K562 (cell line): ENCODE measurements around a stretch of chr11.

- RAMPAGE, long total RNA = no peak
- RRBS = no CpG with 5 or more reads among the region's 3 CpGs
PRO-cap:
- standard = no peak
- CoPRO, capped RNA only, 2 experiments = no peak in any of the 2 experiments
- CoPRO, capped and uncapped RNA, 2 experiments = no peak in any of the 2 experiments
- CoPRO, uncapped RNA only, 2 experiments = peak in 1 of 2 experiments; most common plus-strand start chr11:34068601 (in 1)
CAGE:
- cytosol, long polyA plus RNA = no peak
- long polyA plus RNA = no peak
- nucleolus, long total RNA = no peak
- nucleus, long polyA plus RNA = no peak
These were observed 16.9 kb downstream of the CAPRIN1 start for GRCh38 chr11:34068472-34068764.

DNA sequence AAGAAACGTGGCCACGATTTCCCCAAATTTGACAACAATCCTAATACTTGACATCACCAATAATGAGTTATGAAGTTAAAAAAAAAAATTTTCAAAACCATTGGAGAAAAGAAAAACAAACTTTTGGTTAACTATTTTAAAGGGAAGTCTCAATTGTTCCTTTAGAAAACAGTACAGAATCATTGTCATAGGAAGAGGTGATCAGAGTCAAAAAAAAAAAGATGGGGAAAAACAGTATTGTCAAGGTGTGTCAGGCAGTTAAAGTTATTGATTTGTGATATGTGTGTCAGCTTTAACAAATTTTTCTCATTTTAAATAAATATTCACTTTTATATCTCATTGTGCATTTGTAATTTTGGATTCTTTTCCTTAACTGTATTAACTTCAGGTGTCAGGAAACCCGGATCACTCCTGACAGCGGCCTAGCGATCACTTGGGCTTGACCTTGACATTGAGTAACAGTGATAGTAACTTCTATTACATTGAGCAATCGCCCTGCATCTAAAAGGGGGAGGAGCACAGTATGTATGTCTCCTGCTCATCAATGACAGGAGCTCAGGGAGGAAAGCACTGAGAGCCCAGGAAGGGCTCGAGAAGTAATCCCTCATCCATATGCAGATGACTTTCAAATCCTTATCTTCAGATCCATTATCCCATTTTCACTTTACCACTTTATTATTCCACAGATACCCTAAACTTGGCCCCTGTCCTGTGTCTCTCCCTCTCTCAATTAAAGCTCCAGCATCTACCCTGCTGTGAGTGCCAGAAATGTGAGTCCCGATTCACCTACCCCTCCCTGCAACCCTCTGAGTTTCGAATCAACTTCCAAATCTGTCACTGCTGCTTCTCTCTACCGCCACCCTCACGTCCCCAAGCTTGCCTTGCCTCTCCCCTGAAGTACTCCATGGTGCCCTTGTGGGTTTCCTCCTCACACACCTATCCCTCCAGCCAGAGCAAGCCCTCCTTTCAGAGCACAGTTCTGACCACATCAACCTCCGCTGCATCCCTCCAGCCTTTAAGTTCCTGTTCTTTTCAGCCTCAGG is 47.9 kb downstream of the ABTB2 start:
- RAMPAGE, long total RNA = no peak
- RRBS = no CpG with 5 or more reads among the region's 12 CpGs
PRO-cap:
- standard = no peak
- CoPRO, capped RNA only, 2 experiments = no peak in any of the 2 experiments
- CoPRO, capped and uncapped RNA, 2 experiments = no peak in any of the 2 experiments
- CoPRO, uncapped RNA only, 2 experiments = no peak in any of the 2 experiments
CAGE:
- cytosol, long polyA plus RNA = no peak
- long polyA plus RNA = no peak
- nucleolus, long total RNA = no peak
- nucleus, long polyA plus RNA = no peak

DNA sequence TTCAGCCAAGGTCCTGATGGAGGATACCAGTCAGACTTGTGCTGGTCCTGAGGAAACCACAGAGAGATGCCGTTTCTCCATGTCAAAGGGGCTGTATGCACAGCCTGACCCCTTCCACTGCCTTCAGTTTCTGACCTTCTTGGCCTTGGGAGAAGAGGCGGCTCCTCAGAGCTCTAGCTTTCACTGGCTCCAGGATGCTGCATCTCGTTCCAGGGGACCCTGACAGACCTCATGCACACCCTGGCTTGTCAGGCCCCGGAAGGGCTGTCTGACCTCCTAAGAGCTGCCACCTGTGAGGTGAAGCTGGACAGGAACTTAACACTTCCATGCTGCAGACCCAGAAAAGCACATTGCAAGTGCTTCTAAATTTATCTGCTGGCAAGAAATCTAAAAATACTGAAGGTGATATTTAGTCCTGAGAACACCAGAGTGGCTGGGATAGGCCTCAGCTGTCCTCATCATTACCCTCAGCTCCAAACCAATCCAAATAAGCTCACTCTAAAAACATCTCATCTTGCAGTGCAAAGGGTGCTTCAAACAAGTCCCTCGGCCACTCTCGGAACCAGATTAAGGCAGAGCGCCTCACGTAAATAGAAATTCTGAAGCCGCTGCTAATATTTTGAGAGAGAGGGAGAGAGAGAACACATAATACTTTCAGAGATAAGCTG is 46.7 kb downstream of the ABTB2 start:
- RAMPAGE, long total RNA = no peak
- RRBS = no CpG with 5 or more reads among the region's 9 CpGs
PRO-cap:
- standard = no peak
- CoPRO, capped RNA only, 2 experiments = no peak in any of the 2 experiments
- CoPRO, capped and uncapped RNA, 2 experiments = no peak in any of the 2 experiments
- CoPRO, uncapped RNA only, 2 experiments = no peak in any of the 2 experiments
CAGE:
- cytosol, long polyA plus RNA = no peak
- long polyA plus RNA = no peak
- nucleolus, long total RNA = no peak
- nucleus, long polyA plus RNA = no peak

GRCh38 chr11:34345258-34345748 is 12.5 kb downstream of the ABTB2 start:
- RAMPAGE, long total RNA = no peak
- RRBS = no CpG with 5 or more reads among the region's 3 CpGs
PRO-cap:
- standard = no peak
- CoPRO, capped RNA only, 2 experiments = no peak in any of the 2 experiments
- CoPRO, capped and uncapped RNA, 2 experiments = no peak in any of the 2 experiments
- CoPRO, uncapped RNA only, 2 experiments = no peak in any of the 2 experiments
CAGE:
- cytosol, long polyA plus RNA = no peak
- long polyA plus RNA = no peak
- nucleolus, long total RNA = no peak
- nucleus, long polyA plus RNA = no peak

DNA sequence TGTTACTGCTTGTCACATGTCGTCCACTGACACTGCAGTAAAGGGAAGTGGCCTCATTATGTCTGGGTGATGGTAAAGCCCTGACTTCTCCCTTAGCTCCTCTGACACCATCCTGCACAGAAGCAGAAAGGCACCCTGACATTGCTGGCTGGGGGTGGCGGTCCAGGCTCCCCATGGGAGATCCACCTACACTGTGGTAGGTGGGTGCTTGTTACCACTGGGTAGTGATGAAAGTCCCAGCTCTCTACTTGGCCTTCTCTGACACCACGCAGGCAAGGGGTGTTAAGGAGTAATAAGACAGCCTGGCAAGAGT is 38.8 kb upstream of the ELF5 start:
- RAMPAGE, long total RNA = no peak
- RRBS = no CpG with 5 or more reads among the region's 3 CpGs
PRO-cap:
- standard = no peak
- CoPRO, capped RNA only, 2 experiments = no peak in any of the 2 experiments
- CoPRO, capped and uncapped RNA, 2 experiments = no peak in any of the 2 experiments
- CoPRO, uncapped RNA only, 2 experiments = no peak in any of the 2 experiments
CAGE:
- cytosol, long polyA plus RNA = no peak
- long polyA plus RNA = no peak
- nucleolus, long total RNA = no peak
- nucleus, long polyA plus RNA = no peak

DNA sequence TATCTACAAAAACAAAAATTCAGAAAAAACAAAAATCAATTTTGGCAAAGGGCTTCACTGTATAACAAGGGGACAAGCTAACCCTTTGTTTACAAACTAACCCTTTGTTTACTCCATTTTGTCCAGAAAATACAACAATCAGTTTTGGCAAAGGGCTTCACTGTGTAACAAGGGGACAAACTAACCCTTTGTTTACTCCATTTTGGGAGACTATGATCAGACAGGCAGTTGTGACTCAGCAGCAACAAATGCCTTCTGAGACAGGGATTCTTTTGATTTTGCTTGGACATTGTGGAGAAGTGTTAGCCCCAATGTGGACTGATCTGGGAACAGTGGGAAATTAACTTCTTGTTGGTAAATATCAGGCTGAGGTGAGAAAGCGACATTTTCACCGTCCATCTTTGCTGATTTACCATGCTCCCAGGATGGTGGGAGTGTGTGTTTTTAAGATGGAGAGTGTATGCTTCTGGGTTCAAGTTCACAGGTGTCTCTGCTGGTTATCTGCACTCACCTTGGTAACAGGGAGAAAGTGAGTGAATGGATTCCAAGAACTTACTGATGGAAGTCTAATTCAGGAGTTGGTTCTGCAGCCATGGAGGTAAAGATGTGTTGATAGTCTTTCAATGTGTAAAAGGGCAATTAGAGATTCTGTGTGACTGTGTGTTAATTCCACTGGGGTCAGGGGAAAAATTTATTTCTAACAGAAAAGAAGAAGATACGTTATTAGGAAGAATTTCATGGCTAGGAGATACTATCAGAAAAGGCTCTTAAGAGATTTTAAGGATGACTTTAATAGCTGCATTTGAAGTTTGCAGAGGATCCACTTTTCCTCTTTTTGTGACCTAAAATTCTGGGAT is 1.2 kb downstream of the EHF start:
- RAMPAGE, long total RNA = no peak
- RRBS = no CpG with 5 or more reads among the region's 3 CpGs
PRO-cap:
- standard = no peak
- CoPRO, capped RNA only, 2 experiments = no peak in any of the 2 experiments
- CoPRO, capped and uncapped RNA, 2 experiments = no peak in any of the 2 experiments
- CoPRO, uncapped RNA only, 2 experiments = no peak in any of the 2 experiments
CAGE:
- cytosol, long polyA plus RNA = no peak
- long polyA plus RNA = no peak
- nucleolus, long total RNA = no peak
- nucleus, long polyA plus RNA = no peak

- RAMPAGE, long total RNA = no peak
- RRBS = no CpG with 5 or more reads among the region's 1 CpG
PRO-cap:
- standard = no peak
- CoPRO, capped RNA only, 2 experiments = no peak in any of the 2 experiments
- CoPRO, capped and uncapped RNA, 2 experiments = no peak in any of the 2 experiments
- CoPRO, uncapped RNA only, 2 experiments = no peak in any of the 2 experiments
CAGE:
- cytosol, long polyA plus RNA = no peak
- long polyA plus RNA = no peak
- nucleolus, long total RNA = no peak
- nucleus, long polyA plus RNA = no peak
These were observed 16.6 kb downstream of the EHF start for GRCh38 chr11:34637549-34637847.

DNA sequence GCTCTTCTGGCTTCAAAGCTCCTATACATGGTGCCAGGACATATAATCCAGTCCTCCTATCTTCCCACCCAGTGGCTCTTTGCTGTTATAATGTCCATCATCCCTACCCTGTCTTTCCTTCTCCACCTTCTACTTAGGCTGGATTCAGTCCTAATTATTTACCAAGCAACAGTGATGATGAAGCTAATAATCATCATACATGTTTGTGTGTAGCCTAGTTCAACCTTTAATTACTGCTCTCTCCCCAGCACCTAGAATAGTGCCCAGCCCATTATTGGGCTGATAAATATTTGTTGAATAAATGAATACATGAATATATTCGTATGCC is 20.1 kb downstream of the EHF start:
- RAMPAGE, long total RNA = no peak
- RRBS = no CpG with 5 or more reads among the region's 1 CpG
PRO-cap:
- standard = no peak
- CoPRO, capped RNA only, 2 experiments = no peak in any of the 2 experiments
- CoPRO, capped and uncapped RNA, 2 experiments = no peak in any of the 2 experiments
- CoPRO, uncapped RNA only, 2 experiments = no peak in any of the 2 experiments
CAGE:
- cytosol, long polyA plus RNA = no peak
- long polyA plus RNA = no peak
- nucleolus, long total RNA = no peak
- nucleus, long polyA plus RNA = no peak

GRCh38 chr11:34659150-34659899 is 38.4 kb downstream of the EHF start:
- RAMPAGE, long total RNA = no peak
- RRBS = no CpG with 5 or more reads among the region's 4 CpGs
PRO-cap:
- standard = no peak
- CoPRO, capped RNA only, 2 experiments = no peak in any of the 2 experiments
- CoPRO, capped and uncapped RNA, 2 experiments = no peak in any of the 2 experiments
- CoPRO, uncapped RNA only, 2 experiments = no peak in any of the 2 experiments
CAGE:
- cytosol, long polyA plus RNA = no peak
- long polyA plus RNA = no peak
- nucleolus, long total RNA = no peak
- nucleus, long polyA plus RNA = no peak

DNA sequence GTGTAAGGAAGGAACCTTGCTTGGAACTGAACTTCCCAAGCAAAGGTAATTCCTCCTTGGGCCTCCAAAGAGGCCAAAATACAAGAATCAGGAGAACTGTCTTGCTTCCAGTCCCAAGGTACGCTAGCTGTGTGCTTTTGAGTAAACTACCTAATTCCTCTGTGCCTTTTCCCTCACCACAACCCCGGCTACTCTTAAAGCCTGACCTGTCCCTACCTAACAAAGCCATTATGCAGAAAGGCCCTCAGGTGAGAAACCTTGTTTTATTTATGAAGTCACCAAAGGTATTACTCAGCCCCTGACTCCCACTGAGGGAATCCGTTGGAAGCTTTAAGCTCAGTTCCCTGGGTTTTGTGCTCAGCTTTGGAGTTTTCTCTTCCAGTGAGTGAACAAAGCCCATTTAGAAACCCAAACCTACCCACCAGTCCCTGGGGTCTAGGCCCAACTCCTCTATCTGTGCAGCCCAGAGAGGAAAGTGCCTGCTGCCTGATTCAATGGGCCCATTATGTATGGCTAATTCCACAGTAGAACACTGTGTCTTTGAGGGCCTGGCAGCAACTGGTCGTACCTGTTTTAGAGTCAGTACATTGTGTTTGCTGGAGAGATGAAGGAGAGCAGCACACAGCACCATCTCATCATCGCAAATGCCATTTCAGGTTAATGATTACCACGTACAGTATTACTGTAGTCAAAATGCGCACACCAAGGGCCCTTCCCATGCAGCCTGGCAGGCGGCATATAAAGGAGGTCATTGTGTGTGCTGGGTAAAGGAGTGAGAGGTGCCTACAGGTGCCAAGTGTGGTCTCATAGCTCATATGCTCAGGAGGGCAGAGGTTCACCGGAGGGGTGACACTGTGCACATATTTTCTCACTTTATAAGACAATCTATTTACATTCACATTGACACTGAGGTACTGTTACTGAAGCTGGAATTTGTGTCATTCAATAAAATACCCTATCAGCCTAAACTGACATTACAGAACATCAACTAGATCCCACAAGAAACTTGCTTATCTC is 90.7 kb downstream of the APIP start:
- RAMPAGE, long total RNA = no peak
- RRBS = no CpG with 5 or more reads among the region's 9 CpGs
PRO-cap:
- standard = no peak
- CoPRO, capped RNA only, 2 experiments = no peak in any of the 2 experiments
- CoPRO, capped and uncapped RNA, 2 experiments = no peak in any of the 2 experiments
- CoPRO, uncapped RNA only, 2 experiments = no peak in any of the 2 experiments
CAGE:
- cytosol, long polyA plus RNA = no peak
- long polyA plus RNA = no peak
- nucleolus, long total RNA = no peak
- nucleus, long polyA plus RNA = no peak

- RAMPAGE, long total RNA = no peak
- RRBS = no CpG with 5 or more reads among the region's 5 CpGs
PRO-cap:
- standard = no peak
- CoPRO, capped RNA only, 2 experiments = no peak in any of the 2 experiments
- CoPRO, capped and uncapped RNA, 2 experiments = no peak in any of the 2 experiments
- CoPRO, uncapped RNA only, 2 experiments = no peak in any of the 2 experiments
CAGE:
- cytosol, long polyA plus RNA = no peak
- long polyA plus RNA = no peak
- nucleolus, long total RNA = no peak
- nucleus, long polyA plus RNA = no peak
These were observed 103.0 kb upstream of the CD44 start for GRCh38 chr11:35035772-35036588.

GRCh38 chr11:35083110-35084412 is 55.4 kb upstream of the CD44 start:
- RAMPAGE, long total RNA = no peak
- RRBS = no CpG with 5 or more reads among the region's 14 CpGs
PRO-cap:
- standard = no peak
- CoPRO, capped RNA only, 2 experiments = no peak in any of the 2 experiments
- CoPRO, capped and uncapped RNA, 2 experiments = no peak in any of the 2 experiments
- CoPRO, uncapped RNA only, 2 experiments = no peak in any of the 2 experiments
CAGE:
- cytosol, long polyA plus RNA = no peak
- long polyA plus RNA = no peak
- nucleolus, long total RNA = no peak
- nucleus, long polyA plus RNA = no peak

DNA sequence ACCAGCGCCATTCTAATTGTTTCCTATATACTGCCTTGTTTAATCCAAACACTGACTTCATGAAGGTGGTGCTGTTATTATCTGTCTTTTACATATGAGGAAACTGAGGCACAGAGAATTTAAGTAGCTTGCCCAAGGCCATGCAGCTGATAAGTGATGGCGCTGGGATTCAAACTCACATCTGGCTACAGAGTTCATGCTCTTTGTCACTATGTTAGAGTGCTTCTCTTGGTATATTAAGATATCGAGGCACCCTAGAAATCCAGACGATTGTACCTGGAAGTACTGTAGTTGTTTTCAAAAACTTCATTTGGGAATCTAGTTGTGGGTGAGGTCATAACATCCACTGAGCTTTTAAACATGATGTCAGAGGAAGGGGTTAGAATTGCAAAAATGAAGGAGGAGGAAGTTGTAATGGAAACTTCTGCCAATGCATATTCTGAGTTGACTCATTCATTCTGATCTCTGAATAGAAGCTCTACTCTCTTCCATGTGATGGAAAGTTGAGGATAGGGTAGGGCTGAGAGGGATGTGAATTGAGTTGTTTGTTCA is 7.6 kb downstream of the CD44 start:
- RAMPAGE, long total RNA = no peak
- RRBS = no CpG with 5 or more reads among the region's 4 CpGs
PRO-cap:
- standard = no peak
- CoPRO, capped RNA only, 2 experiments = no peak in any of the 2 experiments
- CoPRO, capped and uncapped RNA, 2 experiments = no peak in any of the 2 experiments
- CoPRO, uncapped RNA only, 2 experiments = no peak in any of the 2 experiments
CAGE:
- cytosol, long polyA plus RNA = no peak
- long polyA plus RNA = no peak
- nucleolus, long total RNA = no peak
- nucleus, long polyA plus RNA = no peak

DNA sequence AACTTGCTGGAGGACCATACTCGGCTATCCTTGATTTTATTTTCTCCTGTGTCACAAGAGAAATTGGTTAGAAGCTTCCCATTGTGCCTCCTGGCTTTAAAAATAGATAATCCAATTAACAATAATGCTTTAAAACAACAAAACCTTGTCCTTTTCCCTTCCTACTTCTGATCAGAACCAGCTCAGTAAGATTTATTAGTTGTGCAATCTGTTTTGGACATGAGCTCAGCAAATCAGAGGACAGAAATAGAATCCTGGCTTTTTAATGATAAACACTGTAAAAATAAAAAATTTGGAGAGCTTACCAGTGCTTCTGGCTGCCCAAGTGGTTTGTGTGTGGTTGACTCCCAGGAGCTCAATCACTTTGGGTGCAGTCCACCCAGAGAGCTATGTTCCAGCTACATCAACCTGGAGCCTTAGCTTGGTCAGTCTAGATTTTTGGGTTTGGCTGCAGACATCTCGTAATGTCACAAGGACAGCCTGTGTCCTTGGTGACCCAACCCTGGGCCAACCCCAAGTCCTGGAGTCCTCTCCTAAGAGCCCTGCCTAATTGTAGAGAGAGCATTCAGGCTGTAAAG is 28.4 kb downstream of the CD44 start:
- RAMPAGE, long total RNA = no peak
- RRBS = no CpG with 5 or more reads among the region's 2 CpGs
PRO-cap:
- standard = no peak
- CoPRO, capped RNA only, 2 experiments = no peak in any of the 2 experiments
- CoPRO, capped and uncapped RNA, 2 experiments = no peak in any of the 2 experiments
- CoPRO, uncapped RNA only, 2 experiments = no peak in any of the 2 experiments
CAGE:
- cytosol, long polyA plus RNA = no peak
- long polyA plus RNA = no peak
- nucleolus, long total RNA = no peak
- nucleus, long polyA plus RNA = no peak

DNA sequence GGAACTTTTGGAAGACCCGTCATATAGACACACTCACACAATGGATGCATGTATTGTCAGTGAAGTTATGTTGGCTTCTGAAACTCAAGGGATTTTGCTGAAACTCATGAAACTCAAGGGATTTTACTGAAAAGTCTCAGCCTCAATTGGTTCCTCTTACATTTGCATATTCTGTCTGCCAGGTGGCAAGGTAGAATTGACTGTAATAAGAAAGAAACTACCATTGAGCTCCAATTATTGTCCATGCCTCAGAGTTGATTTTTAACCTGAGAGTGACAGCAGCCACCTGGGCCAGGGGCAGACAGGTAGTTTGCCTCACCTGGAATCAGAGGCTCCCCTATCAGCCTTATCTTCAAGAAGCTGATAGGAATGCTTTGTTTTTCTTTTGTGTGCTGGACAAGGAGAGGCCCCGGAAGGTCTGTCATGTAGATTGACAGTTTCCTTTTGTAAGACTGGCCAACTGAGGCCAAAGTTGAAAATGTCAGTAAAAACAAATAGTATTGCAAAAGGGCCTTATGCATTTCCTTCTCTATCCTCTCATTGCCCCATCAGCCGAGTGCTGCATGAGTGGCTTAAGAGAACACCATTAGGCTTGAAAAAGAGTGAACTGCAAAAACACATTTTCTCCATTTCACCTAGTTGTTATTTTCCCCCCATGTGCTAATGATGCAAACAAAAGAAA is 34.1 kb downstream of the CD44 start:
- RAMPAGE, long total RNA = no peak
- RRBS = no CpG with 5 or more reads among the region's 3 CpGs
PRO-cap:
- standard = no peak
- CoPRO, capped RNA only, 2 experiments = no peak in any of the 2 experiments
- CoPRO, capped and uncapped RNA, 2 experiments = no peak in any of the 2 experiments
- CoPRO, uncapped RNA only, 2 experiments = no peak in any of the 2 experiments
CAGE:
- cytosol, long polyA plus RNA = no peak
- long polyA plus RNA = no peak
- nucleolus, long total RNA = no peak
- nucleus, long polyA plus RNA = no peak

GRCh38 chr11:35216936-35217790 is 78.2 kb downstream of the CD44 start:
- RAMPAGE, long total RNA = no peak
- RRBS = no CpG with 5 or more reads among the region's 3 CpGs
PRO-cap:
- standard = no peak
- CoPRO, capped RNA only, 2 experiments = no peak in any of the 2 experiments
- CoPRO, capped and uncapped RNA, 2 experiments = no peak in any of the 2 experiments
- CoPRO, uncapped RNA only, 2 experiments = no peak in any of the 2 experiments
CAGE:
- cytosol, long polyA plus RNA = no peak
- long polyA plus RNA = no peak
- nucleolus, long total RNA = no peak
- nucleus, long polyA plus RNA = no peak

- RAMPAGE, long total RNA = no peak
- RRBS = no CpG with 5 or more reads among the region's 3 CpGs
PRO-cap:
- standard = no peak
- CoPRO, capped RNA only, 2 experiments = no peak in any of the 2 experiments
- CoPRO, capped and uncapped RNA, 2 experiments = no peak in any of the 2 experiments
- CoPRO, uncapped RNA only, 2 experiments = no peak in any of the 2 experiments
CAGE:
- cytosol, long polyA plus RNA = no peak
- long polyA plus RNA = no peak
- nucleolus, long total RNA = no peak
- nucleus, long polyA plus RNA = no peak
These were observed 108.4 kb downstream of the CD44 start for GRCh38 chr11:35247350-35247788.

GRCh38 chr11:35334225-35334837 is 85.0 kb downstream of the SLC1A2 start:
- RAMPAGE, long total RNA = no peak
- RRBS = no CpG with 5 or more reads among the region's 4 CpGs
PRO-cap:
- standard = no peak
- CoPRO, capped RNA only, 2 experiments = no peak in any of the 2 experiments
- CoPRO, capped and uncapped RNA, 2 experiments = no peak in any of the 2 experiments
- CoPRO, uncapped RNA only, 2 experiments = no peak in any of the 2 experiments
CAGE:
- cytosol, long polyA plus RNA = no peak
- long polyA plus RNA = no peak
- nucleolus, long total RNA = no peak
- nucleus, long polyA plus RNA = no peak